Osteoblast (primary cell): Measurements from ENCODE around the genes AUNIP and TRIM63.

DNA sequence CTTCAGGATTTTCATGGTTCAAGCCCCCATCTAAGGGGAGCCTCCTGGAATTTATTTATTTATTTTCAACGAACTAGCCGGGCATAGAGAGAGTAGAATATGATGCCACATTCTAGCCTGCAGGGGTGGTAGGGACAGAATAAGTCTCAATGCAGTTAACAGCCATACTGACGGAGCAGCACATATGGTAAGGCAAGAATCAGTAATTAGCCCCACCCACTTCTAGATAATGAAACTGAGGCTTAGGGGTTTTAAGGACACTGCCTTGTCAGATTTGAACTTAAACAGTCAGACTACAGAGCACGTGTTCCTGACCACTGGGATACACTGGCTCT is 1.9 kb upstream of the CLIC4 start:
- CAGE, long polyA plus RNA = no peak
- RRBS = no CpG with 5 or more reads among the region's 4 CpGs

DNA sequence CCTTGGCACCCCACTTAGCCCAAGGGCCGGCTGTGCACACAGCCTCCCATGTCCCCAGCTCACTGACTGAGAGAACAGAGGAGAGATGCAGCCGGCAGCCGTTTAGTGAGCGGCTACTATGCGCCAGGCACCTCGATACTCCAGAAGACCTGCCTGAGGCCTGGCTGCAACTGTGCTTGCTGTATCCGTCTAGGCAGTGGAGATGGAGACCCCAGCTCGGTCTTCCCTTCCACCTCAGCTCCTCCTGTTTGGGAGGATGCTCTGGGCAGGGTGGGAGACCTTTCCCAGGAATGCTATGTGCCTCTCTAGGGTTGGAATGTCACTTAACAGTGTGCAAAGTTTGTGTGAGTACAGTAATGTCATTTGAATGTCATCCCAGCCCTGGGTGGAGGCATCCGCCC is 23.6 kb downstream of the RUNX3 start:
- CAGE, long polyA plus RNA = no peak
- RRBS = 36% methylated on average over 1 of the region's 9 CpGs

GRCh38 chr1:24909540-24910039 is 20.5 kb downstream of the RUNX3 start:
- CAGE, long polyA plus RNA = no peak
- RRBS = no CpG with 5 or more reads among the region's 19 CpGs

- CAGE, long polyA plus RNA = no peak
- RRBS = no CpG with 5 or more reads among the region's 30 CpGs
Measured at GRCh38 chr1:25033723-25034725, 103.9 kb upstream of the RUNX3 start.

GRCh38 chr1:25232773-25233774 is 772 bp upstream of the SYF2 start:
- CAGE, long polyA plus RNA = no peak
- RRBS = no CpG with 5 or more reads among the region's 17 CpGs

- CAGE, long polyA plus RNA = no peak
- RRBS = no CpG with 5 or more reads among the region's 16 CpGs
Measured at GRCh38 chr1:25245592-25246391, 1.5 kb downstream of the RSRP1 start.

DNA sequence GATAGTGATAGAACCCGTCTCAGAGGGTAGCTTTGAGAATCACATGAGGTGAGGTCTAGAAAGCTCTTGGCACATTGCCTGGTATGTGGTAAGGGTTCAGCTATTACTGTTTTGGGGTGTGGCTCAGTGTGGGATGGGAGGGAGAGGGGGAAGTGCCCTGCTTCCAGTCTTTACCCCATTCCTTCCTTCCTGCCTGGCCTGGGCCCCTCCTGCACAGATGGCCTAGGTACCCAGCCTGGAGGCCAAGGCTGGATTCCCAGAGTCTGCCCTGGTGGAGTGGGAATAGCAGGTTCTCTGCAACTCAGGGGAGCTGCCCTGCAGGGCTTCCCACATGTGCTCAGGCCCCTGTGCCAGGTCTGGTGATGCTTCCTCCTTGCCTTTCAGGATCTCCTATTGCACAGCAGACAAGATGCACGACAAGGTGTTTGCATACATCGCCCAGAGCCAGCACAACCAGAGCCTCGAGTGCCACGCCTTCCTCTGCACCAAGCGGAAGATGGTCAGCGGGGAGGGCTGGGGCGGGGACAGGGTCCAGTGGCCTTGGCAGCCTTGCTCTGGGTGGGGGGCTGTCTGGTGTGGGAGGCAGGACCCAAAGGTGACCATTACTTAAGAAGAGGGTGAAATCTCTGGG is 13.5 kb downstream of the LDLRAP1 start:
- CAGE, long polyA plus RNA = no peak
- RRBS = no CpG with 5 or more reads among the region's 8 CpGs

DNA sequence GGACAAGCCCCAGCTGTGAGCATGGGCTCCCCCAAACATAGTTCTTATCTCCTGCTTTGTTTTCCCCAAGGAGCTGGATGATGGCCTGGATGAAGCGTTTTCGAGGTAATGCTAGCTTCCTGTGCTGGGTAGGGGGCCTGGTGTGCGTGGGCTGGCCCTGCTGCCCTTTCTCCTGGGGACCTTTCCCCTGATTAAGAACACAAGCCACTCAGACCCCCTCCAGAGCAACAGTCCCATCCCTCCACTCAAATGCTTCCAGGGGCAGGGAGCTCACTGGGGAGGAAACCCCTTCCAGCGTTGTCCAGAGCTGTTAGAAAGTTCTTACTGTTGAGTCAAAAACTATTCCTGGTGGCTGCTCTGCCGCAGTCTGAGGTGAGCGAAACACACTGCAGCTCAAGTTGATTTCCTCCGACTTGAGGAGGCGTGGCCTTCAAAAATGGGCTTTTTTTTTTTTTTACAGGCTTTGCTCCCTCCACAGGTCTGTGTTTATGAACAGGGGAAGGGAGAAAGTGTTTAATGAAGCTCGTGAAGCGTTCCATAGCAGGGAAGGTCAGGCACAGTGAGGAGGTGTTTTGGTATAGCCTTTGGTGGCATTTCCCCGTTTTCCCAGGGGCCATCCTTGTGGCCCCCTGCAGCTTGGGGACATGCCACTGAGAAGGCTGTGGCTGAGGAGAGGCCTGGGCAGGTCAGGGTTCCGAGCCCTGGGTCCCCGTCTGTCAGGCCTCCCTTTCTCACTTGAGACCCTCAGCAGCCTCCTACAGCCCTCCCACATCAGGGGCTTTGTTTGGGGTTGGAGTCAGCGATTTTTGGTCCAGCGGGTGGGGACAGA is 21.9 kb downstream of the LDLRAP1 start:
- CAGE, long polyA plus RNA = no peak
- RRBS = no CpG with 5 or more reads among the region's 15 CpGs

DNA sequence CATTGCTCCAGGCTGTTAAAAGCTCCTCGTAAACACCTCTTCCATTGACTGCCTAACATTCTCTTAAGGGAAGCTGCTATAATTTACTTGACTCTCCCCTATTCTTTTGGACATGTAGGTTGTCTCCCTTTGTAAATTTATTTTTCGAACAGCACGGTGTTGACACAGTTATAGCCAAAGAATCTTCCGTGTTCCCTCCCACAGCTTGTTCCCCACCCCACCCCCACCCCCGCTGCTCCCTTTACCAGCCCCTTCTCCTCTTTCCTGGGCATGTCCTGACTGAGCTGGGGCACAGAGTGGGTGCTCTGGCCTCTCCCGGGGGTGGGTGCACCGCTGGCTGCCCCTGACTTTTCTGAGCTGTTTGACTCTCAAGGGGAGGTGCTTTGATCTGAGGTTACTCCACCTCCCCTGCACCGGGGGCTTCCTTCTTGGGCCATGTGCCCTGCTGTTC is 22.9 kb downstream of the LDLRAP1 start:
- CAGE, long polyA plus RNA = no peak
- RRBS = 61% methylated on average over 3 of the region's 8 CpGs

DNA sequence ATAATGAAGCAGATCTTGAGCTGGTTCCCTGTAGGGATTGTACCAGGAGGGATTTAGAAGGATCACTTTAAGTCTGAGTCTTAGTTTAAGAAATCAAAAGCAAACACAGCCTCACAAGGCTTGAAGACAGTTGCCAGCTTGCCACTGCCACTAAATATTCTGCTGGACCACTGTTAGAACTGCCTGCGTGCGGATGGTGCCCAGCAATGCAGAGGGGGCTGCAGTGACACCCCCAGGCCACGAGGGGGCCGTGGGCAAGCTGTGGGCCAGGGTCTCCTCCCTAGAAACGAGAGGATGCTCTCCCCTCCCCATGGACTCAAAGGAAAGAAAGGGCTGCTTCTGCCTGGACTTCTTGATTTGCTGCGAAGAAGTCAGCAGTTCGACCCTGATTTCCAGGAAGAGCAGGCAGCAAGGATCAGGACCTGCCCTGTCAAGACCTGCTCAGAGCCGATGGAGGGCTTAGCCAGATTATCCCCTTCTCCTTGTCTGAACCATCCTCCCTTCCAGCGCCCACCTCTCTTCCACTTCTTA is 2.5 kb downstream of the MAN1C1 start:
- CAGE, long polyA plus RNA = no peak
- RRBS = no CpG with 5 or more reads among the region's 9 CpGs

GRCh38 chr1:25859041-25860073 is at the start of gene AUNIP:
TSS of gene AUNIP (minus strand) at chr1:25859457.
- CAGE, long polyA plus RNA = no peak
- RRBS = 1% methylated on average over 21 of the region's 78 CpGs

GRCh38 chr1:26022943-26023435 is 1.4 kb downstream of the EXTL1 start:
- CAGE, long polyA plus RNA = no peak
- RRBS = 39% methylated on average over 5 of the region's 16 CpGs

DNA sequence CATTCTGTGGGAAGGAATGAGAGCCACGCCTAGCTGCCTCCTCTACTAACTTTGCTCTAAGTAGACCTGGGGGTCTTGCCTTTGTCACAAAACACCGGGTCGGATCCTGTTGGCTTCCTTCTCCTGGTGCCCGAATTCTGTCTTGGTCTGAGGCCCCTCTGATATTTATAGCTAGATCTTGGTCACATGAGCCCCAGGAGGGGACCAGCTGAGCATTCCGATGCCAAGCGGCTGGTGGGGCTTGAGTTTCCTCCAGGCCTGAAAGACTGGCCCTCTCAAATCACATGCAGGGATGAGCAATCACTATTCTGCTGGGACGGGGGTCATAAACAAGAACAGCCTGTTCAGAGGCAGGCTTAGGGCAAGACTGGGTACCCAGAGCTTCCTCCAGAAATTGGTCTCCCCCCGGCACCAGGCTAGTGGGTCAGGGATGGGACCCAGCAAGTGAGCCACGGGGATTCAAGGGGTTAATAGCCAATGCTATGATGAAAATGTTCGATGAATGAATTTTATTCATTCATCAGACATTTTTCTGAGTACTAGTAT is at the start of gene TRIM63:
TRIM63 (minus strand) TSS at position 139 of the 546 bp plus-strand sequence.
- CAGE, long polyA plus RNA = no peak
- RRBS = no CpG with 5 or more reads among the region's 10 CpGs

- CAGE, long polyA plus RNA = no peak
- RRBS = no CpG with 5 or more reads among the region's 7 CpGs
Measured at GRCh38 chr1:26081542-26082251, 14.3 kb upstream of the TRIM63 start.

DNA sequence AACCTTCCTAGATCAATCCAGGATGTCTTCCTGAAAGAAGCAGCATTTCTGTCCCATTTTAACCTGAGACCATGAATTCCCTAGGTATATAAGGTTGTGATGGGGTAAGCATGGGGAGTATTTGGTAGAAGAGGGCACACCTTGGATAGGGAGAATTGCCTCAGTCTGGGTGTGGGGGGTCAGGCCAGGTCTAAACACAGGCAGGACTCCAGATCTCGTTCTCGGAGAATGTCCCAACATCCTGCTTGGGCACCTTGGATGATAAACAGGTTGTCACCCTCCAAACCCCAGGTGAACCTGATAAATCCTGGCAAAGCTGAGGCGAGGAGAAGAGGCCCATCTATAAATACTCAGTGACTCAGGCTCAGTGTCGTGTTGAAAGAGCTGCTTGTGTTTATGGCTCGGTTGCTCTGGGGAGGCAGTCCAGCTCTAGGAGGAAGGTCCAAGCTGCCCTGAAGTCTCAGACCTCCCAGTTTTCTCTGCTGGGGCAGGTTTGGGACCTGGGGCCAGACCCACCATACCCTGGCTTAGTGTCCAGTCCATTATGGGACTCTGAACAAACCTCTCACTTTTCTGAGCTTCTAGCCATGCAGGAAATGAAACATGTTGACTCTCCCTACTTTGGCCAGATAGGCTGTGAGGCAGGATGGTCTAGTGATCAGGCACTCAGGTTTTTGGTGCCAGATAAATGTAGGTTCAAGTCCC is 15.8 kb upstream of the TRIM63 start:
- CAGE, long polyA plus RNA = no peak
- RRBS = no CpG with 5 or more reads among the region's 5 CpGs

DNA sequence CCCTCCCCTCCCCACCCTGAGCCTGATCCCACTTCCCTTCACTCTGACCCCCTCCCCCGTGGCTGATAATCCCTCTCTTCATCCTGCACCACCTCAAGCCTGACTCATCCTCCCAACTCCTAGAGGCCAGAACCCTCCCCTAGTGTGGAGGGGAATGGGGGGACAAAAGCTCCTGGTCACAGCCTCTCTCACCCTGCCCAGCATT is 521 bp downstream of the SH3BGRL3 start:
- CAGE, long polyA plus RNA = no peak
- RRBS = no CpG with 5 or more reads among the region's 1 CpG

- CAGE, long polyA plus RNA = no peak
- RRBS = 88% methylated on average over 7 of the region's 14 CpGs
Measured at GRCh38 chr1:26285772-26286444, 6.0 kb downstream of the SH3BGRL3 start.

DNA sequence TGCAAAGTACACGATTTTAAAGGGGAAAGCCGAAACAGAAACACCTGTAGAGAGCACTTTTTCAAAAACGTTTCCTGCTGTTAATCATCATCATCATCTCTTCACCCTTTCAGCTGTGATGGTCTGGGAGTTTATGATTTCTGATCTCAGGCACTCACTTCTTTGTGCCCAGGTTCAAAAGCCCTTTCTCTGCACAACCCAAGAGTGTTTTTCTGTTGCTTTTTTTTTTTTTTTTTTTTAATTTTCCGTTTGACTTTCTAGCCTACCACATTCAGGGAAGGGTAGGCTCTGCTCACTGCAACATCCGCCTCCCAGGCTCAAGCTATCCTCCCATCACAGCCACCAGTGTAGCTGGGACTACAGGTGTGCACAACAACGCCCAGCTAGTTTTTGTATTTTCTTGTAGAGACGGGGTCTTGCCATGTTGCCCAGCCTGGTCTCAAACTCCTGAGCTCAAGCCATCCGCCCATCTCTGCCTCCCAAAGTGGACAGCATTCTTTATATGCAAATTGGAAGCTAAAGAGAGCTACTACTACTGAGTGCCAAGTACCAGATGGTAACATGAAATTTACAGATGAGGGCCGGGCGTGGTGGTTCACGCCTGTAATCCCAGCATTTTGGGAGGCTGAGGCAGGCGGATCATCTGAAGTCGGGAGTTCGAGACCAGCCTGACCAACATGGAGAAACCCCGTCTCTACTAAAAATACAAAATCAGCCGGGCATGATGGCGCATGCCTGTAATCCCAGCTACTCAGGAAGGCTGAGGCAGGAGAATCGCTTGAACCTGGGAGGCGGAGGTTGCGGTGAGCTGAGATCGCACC is 1.2 kb upstream of the UBXN11 start:
- CAGE, long polyA plus RNA = no peak
- RRBS = no CpG with 5 or more reads among the region's 21 CpGs

GRCh38 chr1:26471313-26471783 is 892 bp upstream of the HMGN2 start:
- CAGE, long polyA plus RNA = no peak
- RRBS = 14% methylated on average over 1 of the region's 20 CpGs

DNA sequence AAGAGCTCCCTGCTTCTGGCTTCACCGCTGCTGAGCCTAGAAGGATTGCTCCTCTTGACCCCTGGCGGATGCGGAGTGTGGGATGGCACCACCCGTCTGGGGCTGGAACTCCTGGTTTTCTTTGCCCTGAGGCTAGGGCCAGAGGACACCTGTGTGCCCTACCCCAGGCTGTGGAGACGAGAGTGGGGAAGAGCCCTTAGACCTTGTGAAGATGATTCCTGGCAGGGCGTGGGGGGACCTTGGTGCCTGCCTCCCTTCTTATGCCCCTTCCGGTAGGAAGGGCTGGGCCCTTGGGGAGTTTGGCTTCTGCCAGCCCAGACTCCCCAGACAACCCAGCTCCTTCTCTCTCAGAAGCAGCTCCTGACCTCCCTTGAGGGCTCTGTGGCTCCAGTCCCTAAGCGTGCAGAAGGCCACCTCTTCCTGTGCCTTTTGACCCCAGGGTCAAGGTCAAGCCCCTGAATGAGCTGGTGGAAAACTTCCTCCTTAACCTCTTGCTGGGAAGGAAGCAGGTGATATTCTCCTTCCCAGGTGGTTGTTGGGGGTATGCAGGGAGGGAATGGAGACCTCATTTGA is 919 bp downstream of the RPS6KA1 start:
- CAGE, long polyA plus RNA = no peak
- RRBS = no CpG with 5 or more reads among the region's 8 CpGs